Daoy (cell line): ENCODE measurements around the genes CAPNS2 and AMFR.

DNA sequence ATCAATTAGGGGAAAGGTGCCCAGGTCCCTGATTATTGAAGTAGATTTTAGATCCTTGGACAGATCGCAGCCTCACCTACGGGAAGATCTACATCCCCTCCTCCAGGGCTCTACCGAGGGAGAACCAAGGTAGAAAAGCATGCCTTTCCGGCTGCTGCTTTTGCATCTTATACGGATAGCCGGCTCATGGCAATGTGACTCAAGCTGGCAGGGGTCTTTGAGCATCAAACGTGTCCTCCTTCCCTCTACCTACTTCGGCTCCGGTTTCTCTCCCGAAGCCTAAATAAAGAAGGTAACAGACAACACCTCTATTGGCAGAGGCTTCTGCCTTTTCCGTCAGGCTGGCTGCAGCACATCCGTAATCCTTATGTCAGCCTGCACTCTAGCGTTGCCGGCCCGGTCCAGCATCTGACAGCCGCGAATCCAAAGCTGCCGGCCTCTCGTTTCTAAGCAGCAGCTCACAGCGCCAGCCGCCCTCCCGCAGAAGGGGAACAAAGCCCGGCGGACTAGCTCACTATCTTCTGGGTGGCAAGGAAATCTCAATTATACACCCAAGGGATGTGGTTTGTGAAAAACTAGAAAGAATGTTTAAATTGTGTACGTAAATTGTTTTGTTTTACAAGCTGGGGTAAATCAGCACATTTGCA is 47.0 kb downstream of the IRX6 start:
- RAMPAGE, long total RNA: no peak

- RAMPAGE, long total RNA: no peak
Measured at GRCh38 chr16:55386905-55387330, 62.9 kb downstream of the IRX6 start.

- RAMPAGE, long total RNA: no peak
Measured at GRCh38 chr16:55557086-55557577, 9.4 kb upstream of the CAPNS2 start.

DNA sequence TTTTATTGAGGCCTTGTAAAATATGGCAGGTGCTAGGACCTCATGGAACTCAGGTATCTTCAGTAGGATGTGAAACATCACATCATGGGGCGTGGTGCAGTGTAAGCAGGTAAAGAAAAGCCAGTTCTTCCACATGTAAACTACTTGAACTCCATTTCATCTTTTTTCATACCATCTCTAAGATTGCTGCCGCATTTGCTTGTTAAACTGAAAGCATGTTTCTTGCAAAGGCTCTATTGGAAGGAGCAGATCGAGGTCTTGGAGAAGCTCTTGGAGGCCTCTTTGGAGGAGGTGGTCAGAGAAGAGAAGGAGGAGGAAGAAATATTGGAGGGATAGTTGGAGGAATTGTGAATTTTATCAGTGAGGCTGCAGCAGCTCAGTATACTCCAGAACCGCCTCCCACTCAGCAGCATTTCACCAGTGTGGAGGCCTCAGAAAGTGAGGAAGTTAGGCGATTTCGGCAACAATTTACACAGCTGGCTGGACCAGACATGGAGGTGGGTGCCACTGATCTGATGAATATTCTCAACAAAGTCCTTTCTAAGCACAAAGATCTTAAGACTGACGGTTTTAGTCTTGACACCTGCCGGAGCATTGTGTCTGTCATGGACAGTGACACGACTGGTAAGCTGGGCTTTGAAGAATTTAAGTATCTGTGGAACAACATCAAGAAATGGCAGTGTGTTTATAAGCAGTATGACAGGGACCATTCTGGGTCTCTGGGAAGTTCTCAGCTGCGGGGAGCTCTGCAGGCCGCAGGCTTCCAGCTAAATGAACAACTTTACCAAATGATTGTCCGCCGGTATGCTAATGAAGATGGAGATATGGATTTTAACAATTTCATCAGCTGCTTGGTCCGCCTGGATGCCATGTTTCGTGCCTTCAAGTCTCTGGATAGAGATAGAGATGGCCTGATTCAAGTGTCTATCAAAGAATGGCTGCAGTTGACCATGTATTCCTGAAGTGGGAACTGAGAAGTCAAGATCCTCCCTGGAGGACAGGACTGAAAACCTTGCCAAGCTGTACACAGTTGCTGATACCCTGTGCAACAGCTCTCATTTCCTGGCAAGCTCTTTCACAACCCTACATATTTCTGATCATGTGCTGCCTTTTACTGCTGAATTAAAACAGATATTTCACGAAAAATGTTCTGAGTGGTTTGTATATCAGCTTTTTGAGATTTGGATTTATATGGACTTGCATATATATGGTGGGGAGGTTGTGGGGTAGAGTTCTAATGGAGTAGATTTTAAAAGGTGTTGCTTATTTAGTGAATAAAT is at the start of gene CAPNS2:
TSS of gene CAPNS2 (plus strand) at position 143 of the 1,280 bp plus-strand sequence.
- RAMPAGE, long total RNA: no peak

DNA sequence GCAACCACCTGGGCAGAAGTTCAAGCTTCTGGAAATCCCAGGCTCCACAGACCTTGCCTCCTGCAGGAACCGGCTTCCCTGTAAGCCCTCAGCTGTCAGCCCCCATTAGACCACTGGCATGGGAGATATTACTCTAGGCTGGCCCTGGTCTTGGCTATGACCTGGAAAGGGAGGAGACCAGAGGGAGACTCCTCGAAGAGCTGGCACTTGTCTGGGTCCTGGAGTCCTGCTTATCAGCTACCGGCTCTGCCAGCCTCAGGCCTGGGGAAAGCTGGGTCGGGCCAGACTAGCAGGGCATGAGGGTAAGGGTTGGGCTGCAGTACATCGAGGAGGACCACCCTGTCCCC is 53.9 kb downstream of the SLC6A2 start:
- RAMPAGE, long total RNA: no peak

DNA sequence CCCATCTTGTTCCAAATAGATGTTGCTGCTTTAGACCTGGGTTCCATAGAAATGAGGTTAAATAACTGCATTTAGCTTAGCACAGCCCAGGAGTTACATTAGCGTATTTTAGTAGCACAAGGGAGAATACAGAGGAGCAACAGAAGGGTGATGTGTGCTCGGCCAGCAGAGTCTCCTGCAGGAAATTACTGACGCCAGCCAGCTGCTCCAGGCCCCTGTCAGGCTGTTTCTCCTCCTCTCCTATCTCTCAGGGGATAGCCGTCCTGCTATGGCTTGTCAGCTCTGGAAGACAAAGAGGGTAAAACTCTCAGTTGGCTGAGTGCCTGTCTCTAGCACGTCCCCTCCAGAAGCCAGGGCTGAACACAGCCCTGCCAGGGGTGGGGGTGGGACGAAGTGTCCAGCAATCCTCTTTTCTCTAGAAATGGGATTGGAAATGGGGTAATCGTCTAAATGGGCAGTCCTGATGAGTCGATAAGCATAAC is 89.2 kb upstream of the GNAO1 start:
- RAMPAGE, long total RNA: no peak

- RAMPAGE, long total RNA: no peak
Measured at GRCh38 chr16:56312009-56312484, 113.3 kb downstream of the AMFR start.

DNA sequence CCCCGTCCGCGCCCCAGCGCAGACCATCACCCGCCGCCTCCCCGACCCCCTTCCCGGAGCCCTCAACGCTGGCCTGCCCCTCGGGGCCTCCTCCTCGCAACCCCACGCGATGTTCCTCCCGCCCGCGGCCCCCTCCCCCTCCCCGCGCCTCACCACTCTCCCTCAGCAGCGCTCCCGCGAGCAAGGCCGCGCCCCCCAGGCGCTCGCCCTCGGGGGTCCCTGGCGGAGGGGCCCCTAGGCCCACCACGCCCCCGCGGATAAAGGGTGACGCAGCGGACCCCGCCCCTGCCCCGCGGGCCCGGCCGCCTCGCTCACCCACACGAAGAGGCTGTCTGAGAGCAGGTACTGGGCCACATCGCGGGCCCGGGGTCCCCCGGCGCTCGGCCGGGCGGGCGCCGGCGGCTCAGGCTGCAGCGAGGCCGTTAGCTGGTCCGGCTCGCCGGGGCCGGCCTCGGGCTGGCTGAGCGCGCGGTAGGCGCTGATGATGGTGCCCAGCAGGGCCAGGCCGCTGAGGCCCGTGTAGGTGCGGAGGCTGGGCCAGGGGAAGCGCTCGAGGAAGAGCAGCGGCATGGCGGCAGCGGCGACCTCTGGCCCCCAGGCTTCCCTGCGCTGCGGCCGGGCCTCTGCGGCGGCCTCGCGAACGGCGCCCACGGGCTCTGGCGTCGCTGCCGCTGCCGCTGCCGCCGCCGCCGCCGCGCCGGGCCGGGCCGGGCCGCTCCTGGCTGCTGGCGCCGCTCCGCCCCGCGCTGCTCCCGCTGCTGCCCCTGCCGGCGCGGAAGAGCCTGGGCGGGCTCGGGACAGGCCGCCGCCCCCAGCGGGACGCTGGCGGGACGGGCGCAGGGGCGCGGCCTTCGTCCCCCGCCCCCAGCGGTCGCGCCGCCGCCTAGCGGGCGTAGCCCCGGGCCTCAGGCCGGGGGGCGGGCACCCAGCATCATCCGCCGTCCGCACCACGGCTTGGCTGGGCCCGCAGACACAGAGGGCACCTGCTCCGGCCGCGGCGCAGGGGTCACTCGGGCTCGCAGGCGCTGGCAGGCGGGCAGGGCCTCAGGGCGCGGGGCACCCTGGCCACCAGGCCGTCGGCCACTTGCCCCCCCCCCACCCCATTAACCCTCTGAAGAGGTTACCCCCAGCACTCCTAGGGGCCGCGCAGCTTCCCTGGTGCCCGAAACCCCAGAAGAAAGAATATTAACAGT is at the start of gene AMFR:
TSS of gene AMFR (minus strand) at position 788 of the 1,193 bp plus-strand sequence.
- RAMPAGE, long total RNA: no peak

- RAMPAGE, long total RNA: no peak
Measured at GRCh38 chr16:56452129-56452766, 894 bp downstream of the OGFOD1 start.

- RAMPAGE, long total RNA: no peak
Measured at GRCh38 chr16:56518472-56518971, 1.3 kb downstream of the BBS2 start.

GRCh38 chr16:56626639-56627086 is 1.1 kb downstream of the MT1E start:
- RAMPAGE, long total RNA: no peak

- RAMPAGE, long total RNA: no peak
Measured at GRCh38 chr16:56631906-56632360, 526 bp upstream of the MT1M start.

DNA sequence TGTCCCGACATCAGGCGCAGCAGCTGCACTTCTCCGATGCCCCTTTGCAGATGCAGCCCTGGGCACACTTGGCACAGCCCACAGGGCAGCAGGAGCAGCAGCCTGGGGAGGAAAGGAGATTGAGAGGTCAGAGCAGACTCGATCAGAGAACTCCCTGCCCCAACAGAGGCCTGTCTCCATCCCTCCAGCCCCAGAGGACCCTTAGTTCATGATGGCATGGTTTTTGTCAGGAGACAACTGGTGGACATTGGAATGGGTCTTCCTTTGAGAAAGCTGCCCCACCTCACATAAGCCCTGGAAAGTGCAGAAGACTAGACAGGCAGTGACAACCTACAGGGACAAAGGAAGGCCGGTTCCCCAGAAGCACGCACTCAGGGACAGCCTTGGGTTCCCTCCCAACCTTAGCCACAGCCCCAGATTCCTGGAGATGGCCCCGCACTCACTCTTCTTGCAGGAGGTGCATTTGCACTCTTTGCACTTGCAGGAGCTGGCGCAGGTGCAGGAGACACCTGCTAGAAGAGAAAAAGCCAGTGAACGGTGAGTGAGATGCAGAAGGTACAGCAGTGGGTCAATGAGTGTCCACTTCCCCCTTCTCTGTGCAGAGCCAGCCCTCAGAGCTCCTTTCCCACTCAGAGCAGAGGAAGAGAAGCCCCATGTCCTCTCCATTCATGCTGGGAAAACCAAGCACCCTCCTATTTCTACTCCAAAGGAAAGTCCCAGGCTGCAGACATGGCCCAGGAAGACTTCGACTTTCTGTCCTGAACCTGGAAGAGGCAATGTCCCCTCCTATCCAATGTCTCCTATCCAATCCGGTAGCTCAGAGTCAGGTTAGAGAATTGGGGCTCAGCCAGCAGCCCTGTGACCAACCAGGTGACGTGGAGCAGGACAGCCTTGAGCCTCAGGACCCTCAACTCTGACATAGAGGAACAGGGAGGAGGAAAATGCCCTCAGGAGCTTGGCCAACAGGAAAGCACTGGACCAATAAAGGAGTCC is 700 bp downstream of the MT1G start:
- RAMPAGE, long total RNA: no peak

- RAMPAGE, long total RNA: no peak
Measured at GRCh38 chr16:56750086-56750449, 20.1 kb downstream of the NUP93 start.

- RAMPAGE, long total RNA: no peak
Measured at GRCh38 chr16:56915765-56916264, 16.1 kb upstream of the HERPUD1 start.

GRCh38 chr16:56930703-56930928 is 1.3 kb upstream of the HERPUD1 start:
- RAMPAGE, long total RNA: no peak

DNA sequence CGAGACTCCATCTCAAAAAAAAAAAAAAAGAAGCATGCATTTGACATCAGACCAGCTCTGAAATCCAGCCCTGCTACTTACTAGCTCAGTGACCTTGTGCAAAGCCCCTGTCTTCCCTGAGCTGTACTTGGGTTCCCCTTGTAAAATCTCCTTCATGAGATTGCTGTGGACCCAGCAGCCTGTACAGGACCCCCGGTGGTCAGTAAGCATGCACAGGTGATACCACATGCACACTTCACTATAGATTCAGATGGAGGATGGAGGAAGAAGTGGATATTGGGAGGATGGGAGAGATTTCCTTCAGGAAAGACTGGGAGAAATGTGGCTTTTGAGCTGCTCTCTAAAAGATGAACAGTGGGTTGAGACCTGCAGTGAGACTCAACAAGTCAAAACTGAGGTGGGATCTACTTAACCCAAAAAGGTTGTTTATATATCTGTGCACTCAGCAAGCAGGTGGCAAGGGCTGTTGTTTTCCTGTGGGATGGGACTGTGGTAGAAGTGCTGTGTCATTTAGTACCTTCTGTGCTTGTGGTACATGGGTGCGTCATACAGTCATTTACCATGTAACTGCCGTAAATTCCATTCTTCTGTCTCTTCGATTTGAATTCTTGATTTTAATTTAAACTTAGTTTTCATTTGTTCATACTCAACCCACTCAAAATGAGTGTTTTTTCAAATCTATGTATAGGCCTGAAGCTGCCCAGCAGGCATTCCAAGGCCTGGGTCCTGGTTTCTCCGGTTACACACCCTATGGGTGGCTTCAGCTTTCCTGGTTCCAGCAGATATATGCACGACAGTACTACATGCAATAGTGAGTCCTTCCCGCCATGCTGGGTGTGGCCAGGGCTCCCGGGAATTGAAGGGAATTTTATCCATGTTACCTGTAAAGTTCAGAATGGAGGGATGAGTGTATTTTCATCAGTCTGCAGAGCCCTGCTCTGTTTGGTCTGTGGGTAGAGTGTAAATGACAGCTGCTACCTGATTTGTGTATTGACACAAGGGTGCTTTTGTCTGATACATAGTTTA is 6.9 kb downstream of the HERPUD1 start:
- RAMPAGE, long total RNA: no peak

- RAMPAGE, long total RNA: no peak
Measured at GRCh38 chr16:57175979-57176647, 9.7 kb downstream of the PSME3IP1 start.

GRCh38 chr16:57194497-57195079 is 8.5 kb downstream of the RSPRY1 start:
- RAMPAGE, long total RNA: no peak

DNA sequence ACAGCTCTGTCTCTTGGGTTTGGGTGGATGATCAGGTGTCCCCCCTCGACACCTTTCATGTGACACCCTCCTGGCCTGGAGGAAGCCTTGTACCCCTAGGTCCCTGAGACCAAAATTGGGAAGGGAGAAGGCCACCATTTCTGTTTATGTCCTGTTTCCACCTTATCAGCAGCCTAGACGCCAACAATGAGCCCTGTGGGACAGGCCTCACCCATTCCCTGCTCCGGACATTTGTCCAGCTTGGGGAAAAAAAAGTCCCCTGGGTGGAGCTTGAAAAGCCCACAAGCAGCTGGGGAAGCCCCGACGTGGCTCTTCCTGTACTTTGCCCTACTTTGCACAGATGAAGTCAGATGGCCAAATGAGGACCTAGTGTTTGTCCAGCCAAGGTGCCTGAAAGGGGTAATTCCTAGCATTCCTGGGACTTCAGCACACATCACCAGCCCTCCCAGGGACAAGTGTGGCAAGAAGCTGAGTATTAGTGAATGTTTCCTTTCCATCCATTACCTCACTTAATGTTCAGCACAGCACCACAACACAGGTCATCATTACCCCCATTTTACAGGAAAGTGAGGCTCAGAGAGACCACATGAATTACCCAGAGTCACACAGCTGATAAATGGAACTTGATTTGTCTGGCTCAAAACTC is 19.7 kb upstream of the PLLP start:
- RAMPAGE, long total RNA: no peak